Skeletal muscle satellite cell (primary cell): ENCODE measurements around the genes SIPA1, SNX32, GAL3ST3 and BRMS1.

- CAGE, long polyA plus RNA, result no peak
Observed at GRCh38 chr11:65637714-65638277, at the start of gene SIPA1. SIPA1 (plus strand) TSS chr11:65638101.

- CAGE, long polyA plus RNA, result no peak
Observed at GRCh38 chr11:65716003-65717482, 4.1 kb downstream of the RNASEH2C start.

- CAGE, long polyA plus RNA, result no peak
Observed at GRCh38 chr11:65719347-65720397, 926 bp downstream of the RNASEH2C start.

DNA sequence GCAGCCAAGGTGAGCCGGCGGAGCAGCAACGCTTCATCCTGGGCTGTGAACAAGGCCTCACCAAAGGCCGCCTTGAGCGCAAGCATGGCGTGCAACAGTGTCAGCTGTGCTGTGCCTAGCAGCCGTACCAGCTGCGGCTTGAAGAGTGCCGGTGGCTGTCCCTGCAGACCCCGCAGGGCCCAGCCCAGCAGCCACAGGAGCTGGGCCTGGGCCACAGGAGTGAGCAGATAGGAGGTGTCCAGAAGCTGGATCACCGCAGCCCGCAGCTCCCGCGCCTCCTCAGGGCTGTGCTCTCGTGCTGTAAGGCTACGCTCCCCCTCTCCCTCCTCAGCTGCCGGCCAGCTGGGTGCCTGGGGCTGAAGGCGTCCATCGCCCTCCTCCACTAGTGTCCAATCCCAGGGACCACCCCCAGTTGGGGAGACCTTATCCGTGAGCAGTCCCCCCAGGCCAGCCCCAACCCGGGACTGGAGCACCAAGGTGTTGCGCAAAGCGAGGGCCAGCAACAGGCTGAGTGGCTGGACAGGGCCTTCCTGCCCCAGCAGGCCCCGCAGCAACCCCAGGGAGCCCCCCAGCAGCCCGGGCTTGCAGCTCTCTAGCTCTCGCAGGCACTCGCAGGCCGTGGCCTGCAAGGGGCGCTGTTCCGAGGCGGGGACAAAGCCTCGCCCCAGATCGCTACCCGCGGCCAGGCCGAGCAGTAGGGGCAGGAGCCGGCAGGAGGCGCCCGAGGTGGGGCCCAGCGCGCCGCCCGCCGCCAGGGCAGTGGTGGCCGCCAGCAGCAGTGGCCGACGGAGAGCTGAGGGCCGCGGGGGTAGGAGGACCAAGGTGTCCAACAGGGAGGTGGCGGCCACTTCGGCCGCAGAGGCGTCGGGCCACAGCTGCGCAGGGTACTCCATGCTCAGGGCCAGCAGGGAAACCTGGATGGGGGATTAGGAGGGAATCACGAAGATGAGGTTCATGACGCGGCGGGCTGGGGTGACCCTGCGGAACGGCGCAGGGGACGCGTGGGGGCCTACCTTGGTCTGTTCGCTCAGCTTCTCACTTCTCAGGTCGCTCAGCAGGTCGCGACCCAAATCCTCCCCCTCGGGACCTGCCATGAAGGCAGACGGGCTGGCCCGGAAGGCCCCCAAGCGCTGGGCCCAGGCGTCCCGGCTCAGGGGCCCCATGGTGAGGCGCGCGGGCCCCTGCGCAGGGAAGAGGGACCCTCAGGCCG is 942 bp downstream of the AP5B1 start:
- CAGE, long polyA plus RNA, result no peak

GRCh38 chr11:65817778-65818583 is 15.8 kb upstream of the SNX32 start:
- CAGE, long polyA plus RNA, result no peak

DNA sequence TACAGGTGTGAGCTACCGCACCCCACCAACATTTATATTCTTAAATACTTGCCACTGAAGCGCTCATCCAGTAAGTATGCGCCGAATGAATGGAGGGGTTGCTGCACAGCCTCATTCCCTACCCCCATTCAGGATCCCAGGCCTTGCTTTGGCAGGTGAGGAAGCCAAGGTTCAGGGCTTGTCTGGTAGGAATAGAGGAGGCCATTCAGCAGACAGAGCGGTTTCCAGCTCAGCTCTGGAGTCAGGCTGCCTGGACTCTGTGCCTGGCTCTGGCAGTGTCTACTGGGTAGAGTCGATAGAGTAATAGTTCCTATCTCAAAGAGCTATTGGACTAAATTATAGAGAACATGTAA is 6.8 kb upstream of the SNX32 start:
- CAGE, long polyA plus RNA, result no peak

- CAGE, long polyA plus RNA, result no peak
Observed at GRCh38 chr11:65833244-65834195, at the start of gene SNX32. SNX32 (plus strand) TSS chr11:65833963.

DNA sequence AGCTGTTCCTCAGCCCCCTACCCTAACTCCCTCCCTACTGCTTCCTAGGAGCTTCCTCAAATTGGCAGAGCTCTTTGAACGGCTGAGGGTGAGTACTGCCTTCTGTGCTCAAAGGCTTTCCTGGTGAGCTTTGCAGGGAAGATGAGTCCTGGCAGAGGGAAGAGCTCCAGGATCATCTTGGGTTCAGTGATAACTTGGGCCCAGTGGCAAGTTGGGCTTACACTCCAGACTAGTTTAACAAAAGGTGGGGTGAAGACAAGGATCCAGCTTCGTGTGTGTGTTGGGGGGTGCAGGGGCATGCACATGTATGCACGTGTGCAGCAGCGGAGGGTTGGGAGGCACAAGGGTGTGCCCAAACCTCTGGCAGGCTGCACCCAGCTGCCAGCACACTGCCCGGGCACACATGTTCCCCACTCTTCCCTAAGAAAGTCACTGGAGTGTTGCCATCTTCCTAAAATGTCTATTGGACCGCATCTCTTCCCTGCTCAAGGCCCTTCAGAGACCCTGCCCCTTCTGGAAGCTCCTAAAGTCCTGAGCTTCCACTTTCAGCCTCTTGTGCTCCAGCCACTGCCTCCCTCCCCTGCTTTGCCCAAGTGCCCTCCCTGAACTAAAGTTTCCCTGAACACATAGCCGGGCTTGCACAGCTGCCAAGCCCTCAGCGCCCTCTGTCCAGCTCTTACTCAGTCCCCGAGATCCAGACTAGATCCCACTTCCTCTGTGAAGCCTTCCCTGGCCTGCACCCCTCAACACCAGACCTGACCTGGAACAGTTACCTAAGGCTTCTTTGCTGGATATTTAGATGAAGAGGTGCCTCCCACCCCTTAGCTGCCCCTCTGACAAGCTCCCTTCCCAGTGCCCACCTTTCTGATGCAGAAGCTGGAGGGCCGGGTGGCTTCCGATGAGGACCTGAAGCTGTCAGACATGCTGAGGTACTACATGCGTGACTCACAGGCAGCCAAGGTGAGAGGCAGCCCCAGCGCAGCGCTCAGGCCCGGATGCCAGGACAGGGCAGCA is 6.1 kb downstream of the CFL1 start:
- CAGE, long polyA plus RNA, result no peak

DNA sequence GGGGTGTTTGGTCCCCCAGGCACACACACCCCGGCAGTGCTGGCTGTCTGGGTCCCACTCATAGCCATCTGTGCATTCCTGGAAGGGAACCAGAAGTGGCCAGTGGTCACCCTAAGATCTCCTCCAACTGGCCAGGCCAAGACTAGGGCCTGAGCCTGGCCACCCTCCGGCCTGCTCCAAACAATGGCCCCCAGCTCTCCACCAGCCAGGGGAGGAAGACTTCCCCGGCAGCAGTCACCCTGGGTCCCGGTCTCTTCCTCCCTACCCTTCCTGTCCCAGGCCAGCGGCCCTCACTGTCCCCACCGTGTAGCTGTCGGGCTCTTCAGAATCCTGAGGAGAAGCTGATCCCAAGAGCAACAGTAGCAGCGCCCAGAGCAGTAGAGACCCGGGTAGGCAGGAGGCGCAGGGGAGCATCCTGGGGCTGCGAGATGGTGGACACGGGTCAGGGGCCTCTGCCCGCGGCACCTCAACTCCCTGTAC is 619 bp downstream of the EFEMP2 start:
- CAGE, long polyA plus RNA, result no peak

DNA sequence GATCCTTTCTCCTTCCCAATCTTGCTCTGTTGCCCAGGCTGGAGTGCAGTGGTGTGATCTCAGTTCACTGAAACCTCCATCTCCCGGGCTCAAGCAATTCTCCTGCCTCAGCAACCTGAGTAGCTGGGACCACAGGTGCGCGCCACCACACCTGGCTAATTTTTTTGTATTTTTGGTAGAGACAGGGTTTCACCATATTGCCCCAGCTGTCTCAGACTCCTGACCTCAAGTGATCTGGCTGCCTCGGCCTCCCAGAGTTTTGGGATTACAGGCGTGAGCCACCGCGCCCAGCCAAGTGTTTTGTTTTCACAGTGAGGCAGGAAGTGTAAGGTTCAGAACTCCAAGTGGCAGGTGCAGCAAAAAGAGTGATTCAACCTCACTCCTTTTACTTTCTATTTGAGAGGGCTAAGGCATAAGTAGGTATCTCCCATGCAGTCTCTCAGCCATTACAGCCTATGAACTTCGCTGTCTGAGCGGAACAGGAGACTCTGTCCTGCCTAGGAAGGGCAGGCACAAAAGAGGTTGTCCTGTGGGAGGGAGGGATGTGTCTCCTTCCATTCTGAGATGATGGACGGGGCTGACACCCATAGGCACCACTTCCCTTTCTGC is 4.9 kb upstream of the SART1 start:
- CAGE, long polyA plus RNA, result no peak

GRCh38 chr11:65958240-65958814 is 3.2 kb upstream of the SART1 start:
- CAGE, long polyA plus RNA, result no peak

GRCh38 chr11:66002618-66003195 is 404 bp downstream of the BANF1 start:
- CAGE, long polyA plus RNA, result start-site peak on the plus strand at chr11:66002743-66002818, 24 and 37 reads in 2 replicates

DNA sequence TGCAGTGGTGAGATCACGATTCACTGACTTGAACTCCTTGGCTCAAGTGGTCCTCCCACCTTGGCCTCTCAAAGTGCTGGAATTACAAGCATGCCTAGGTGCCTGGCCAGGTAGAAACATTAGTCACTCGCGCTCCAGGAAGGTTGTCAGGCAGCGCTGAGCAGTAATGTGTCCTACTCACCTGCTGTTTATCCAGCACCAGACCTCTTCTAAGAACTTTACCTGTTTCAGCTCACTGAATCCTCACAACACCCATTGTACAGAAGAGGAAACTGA is 504 bp upstream of the CST6 start:
- CAGE, long polyA plus RNA, result no peak

DNA sequence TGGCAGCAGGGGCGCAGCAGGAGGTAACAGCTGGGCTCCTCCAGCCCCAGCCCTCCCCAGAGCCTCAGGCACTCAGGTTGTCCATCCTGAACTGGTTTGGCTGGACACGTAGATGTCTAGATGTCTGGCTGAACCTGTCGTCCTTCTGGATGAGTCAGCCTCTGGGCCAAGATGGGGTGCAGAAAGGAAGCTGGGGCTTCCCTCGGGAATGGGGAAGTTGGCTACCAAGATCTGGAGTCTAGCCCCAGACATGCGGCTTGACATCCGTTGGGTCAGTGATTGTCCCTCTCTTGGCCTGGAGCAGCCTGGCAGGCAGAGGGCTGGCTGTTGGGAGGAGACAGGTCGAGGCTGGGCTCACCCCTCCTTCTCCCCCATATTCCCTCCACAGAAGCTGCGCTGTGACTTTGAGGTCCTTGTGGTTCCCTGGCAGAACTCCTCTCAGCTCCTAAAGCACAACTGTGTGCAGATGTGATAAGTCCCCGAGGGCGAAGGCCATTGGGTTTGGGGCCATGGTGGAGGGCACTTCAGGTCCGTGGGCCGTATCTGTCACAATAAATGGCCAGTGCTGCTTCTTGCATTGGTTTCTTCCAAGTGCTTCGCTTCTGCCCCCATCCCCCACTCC is 1.2 kb downstream of the CST6 start:
- CAGE, long polyA plus RNA, result no peak

DNA sequence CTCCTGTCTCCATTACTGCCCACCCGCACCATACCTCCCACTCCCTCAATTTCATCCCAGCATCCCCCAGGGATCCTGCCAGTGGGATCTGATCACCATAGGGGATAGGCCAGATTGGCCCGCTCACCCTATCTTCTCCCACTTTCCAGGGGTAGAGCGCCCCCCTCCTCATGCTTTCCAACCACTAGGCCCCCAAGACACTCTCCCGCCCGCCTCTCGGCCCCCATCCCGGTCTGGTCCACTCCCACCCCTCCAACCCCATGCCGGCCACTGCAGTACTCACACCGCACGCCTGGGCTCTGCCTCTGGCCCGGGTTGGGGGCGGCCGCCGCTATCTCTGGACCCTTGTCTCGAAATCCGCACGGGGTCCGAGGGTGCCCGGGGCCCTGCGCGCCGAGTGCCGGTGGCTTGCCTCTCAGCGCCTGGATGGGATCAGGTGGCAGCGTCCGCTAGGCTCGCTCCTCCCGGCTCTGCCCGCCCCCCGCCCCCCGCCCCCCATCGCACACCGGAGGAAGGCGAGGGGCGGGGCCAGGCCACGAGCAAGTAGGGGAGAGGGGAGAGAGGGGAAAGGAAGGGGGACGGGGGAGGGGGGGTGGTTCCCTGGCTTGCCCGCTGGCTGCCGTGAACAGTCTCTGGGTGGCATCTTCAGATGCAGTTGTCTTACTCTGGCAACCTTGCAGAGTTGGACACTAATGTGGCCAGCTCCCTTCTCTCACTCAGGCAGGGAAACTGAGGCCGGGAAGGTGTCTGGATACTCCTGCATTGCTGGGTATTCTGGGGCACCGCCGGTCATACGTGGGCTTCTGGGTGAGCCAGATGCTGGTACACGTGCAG is at the start of gene GAL3ST3:
Gene GAL3ST3 (minus strand): TSS at position 434 of the 834 bp plus-strand sequence.
- CAGE, long polyA plus RNA, result no peak

DNA sequence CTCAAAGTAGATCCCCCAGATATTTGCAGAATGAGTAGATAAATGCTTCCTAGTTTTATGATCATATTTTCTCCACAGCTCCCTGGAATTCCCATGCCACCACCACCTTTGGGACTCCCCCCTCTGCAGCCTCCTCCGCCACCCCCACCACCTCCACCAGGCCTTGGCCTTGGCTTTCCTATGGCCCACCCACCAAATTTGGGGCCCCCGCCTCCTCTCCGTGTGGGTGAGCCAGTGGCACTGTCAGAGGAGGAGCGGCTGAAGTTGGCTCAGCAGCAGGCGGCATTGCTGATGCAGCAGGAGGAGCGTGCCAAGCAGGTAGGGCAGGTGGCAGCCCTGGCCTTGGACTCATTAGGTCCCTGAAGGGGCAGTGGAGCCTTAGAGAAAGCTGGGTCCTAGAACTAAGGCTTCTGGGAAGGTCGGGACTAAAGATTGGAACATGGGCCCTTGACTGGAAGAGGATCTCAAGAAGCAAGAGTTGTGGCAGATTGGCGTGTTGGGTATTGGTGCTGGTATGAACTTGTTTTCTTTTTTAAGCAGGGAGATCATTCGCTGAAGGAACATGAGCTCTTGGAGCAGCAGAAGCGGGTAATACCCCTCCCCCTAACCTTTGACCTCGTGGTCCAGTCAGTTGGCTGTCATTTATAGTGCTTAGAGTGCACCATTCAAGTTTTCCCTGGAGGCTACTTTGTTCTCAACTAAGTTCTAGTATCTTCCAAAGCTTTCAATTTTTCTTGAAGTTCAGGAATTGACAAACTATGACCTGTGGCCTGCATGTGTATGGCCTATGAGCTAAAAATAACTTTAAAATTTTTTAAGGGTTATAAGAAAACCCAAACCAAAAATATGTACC is 3.1 kb downstream of the SF3B2 start:
- CAGE, long polyA plus RNA, result no peak

- CAGE, long polyA plus RNA, result no peak
Observed at GRCh38 chr11:66150487-66151023, 80.5 kb downstream of the PACS1 start.

GRCh38 chr11:66190672-66191318 is 66.7 kb upstream of the KLC2 start:
- CAGE, long polyA plus RNA, result no peak

GRCh38 chr11:66265215-66266096 is 3.0 kb upstream of the RAB1B start:
- CAGE, long polyA plus RNA, result no peak

- CAGE, long polyA plus RNA, result start-site peak on the minus strand at chr11:66345057-66345119, 1,884 and 1,632 reads in 2 replicates
Observed at GRCh38 chr11:66344760-66345671, at the start of gene BRMS1. BRMS1 (minus strand) TSS chr11:66345104.